MCF 10A (cell line): ENCODE measurements around a stretch of chr15.

- PRO-cap, result no peak
- RRBS, result no CpG with 5 or more reads among the region's 10 CpGs
Observed at GRCh38 chr15:70067100-70068030, 30.4 kb downstream of the TLE3 start.

DNA sequence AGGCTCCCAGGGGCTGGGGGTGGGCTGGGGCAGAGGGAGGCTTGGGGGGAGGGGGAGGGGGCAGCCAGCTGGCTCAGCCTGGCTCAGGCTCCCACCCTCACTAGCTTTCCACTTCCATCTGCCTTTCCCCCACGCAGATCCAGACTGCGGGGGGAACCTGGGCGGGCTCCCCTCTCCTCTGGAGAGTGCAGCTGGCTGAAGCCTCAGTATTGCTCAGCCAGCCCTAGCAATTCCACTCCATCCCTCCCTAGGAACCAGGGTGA lies 13.9 kb upstream of the TLE3 start:
- PRO-cap, result no peak
- RRBS, result no CpG with 5 or more reads among the region's 3 CpGs

GRCh38 chr15:70154313-70154741 lies 56.6 kb upstream of the TLE3 start:
- PRO-cap, result no peak
- RRBS, result 87% methylated on average over 3 of the region's 15 CpGs

GRCh38 chr15:70324259-70324818 lies 226.6 kb upstream of the TLE3 start:
- PRO-cap, result no peak
- RRBS, result no CpG with 5 or more reads among the region's 12 CpGs

DNA sequence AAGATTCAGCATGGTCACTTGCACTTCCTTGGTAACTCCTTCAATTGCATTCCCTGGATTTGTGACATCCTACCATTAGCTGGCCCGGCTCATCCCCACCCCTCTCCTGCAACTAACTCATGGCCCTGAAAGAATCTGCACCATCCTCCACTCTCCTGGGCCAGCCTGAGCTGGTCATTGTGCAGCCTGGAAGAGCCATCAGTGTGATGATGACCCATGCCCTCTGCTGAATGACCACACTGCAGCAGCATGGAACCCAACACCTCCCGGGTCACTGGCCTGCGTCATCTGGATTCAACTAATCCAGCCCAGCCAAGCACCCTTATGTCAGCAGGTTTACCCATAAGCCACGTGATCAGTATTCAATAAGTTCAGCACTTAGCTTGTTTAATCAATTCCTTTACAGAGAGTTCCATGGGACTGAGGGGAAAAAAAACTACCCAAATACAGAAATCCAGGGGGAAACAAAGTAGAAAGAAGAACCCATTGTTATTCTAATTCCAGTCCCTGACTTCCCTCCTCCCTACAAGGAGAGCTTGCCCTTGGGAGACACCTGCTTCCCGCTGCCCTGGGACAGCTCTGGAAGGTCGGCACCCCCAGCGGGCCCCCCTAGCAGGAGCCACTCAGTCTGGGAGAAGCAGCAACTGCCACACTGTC lies 309.0 kb upstream of the TLE3 start:
- PRO-cap, result no peak
- RRBS, result no CpG with 5 or more reads among the region's 7 CpGs

GRCh38 chr15:70528213-70528612 lies 235.1 kb downstream of the UACA start:
- PRO-cap, result no peak
- RRBS, result no CpG with 5 or more reads among the region's 4 CpGs

GRCh38 chr15:70559221-70559618 lies 204.1 kb downstream of the UACA start:
- PRO-cap, result no peak
- RRBS, result no CpG with 5 or more reads among the region's 9 CpGs

DNA sequence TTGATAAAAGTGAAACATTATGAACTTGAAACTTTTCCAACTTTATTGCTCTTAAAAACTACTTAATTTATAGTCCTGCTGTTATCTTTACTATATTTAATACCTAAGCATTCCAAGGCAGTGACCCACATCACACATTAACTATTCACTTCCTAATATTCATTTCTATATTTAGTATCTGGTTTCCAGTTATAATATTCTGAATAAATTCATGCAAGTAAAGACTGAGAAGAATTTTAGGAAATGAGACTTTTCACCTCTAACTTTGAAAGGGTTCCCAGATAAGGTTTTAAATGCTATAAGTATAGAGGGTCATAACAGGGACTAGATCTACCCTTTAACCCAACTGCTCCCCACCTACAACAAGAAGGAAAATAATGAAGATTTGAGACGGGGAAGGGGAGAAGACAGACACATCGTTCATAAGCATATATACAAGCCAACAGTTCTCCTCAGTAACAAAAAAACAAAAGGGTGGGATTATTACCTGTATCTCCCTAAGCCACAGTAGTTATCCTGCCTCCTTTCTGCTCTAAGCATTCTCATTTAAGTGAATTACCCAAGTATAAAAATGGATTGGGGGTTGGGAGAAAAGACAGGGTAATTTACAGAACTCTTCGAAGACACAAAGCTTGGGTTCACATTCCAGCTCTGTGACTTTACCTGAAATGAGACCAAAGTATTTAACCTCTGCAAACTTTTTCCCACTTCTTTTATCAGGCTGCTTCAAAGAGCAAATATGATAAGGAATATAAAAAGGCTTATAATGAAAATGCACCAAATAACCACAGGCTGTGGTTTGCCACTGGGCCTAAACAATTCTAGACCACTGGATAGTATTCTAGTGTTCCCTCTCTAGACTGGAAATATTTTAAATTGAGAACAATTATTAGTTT lies 64.6 kb downstream of the UACA start:
- PRO-cap, result no peak
- RRBS, result no CpG with 5 or more reads among the region's 3 CpGs

DNA sequence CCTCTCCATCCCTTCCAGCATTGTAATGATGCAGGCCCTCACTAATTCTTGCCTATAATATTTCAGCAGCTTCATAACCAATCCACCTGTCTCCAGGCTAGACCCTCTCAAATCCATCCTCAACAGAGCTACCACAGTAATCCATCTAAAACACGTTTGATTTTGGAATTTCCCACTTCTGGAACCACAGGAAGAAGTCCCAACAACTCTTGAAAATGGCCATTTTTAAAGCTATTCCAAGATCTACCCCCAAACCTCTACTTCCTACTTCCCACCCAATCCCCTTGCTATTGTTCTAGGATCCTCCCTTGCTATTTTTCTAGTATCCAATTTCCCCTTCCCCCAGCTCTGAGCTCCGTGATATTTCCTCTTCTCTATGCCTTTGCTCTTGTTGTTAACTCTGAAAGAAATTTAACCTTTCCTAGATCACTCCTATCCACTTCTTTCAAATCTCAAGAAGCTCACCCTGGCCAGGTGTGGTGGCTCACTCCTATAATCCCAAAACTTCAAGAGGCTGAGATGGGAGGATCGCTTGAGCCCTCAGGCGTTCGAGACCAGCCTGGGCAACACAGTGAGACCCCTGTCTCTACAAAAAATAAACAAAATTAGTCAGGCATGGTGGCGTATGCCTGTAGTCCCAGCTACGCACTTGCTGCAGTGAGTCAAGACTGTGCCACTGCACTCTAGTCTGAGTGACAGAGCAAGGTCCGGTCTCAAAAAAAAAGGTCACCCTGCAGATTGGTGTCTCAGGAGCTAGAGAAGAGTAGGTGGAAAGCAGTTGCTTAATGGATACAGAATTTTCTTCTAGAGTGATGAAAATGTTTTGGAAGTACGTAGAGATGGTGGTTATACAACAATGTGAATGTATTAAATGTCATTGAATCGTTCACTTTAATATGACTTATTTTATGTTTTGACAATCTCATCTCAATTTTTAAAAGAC lies 13.0 kb downstream of the UACA start:
- PRO-cap, result no peak
- RRBS, result no CpG with 5 or more reads among the region's 10 CpGs

DNA sequence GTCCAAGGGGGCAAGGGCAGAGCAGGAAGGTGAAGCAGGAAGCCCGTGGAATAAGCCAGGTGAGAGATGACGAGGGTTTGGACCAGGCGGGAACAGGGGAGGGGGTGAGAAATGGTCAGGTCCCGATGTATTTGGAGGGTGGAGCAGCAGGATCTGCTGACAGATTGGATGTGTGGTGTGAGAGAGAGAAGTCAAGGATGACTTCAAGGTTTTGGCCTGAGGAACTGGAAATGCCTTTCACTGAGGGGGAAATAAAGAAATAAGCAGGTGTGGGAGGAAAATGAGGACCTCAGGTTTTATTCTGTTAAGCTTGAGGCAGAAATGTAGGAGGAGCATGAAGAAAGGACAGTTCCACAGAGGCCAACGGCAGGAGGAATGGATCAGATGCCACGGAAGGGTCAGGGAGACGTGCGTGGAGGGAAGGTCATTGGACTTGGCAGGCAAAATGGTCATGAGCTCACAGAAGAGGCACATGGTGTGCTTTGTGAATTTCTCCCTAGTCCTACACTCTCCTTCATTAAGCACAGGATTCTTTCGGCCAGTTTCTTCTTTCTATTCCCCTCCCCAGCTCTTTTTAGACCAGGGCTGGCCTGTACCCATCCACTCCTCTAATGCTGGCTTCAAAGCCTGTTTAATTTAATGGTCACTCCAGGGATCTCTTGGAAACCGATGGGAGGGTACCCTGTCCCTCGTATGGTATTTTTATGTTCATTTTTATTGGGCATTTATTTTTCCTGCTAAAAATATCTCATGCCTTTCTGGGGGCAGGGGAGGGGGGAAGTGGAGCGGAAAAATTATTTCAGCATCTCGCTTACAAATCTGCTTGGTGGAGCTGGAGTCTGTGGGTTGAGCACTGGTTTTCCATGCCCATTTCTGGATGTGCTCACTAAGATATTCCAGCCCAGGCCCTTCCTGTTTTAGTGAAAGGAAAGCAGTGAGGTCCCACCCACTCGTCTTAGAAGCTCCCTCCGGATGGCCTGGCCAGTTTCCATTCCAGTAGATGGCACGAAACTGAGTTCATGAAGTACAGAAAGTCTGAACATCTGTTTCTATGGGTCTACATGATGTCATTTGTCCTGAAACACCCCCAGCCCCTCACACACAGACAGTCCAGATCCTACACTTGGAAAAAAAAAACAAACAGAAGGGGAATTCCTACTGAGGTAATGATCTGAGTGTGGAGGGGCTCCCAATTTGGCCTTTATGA lies 32.3 kb upstream of the THSD4 start:
- PRO-cap, result no peak
- RRBS, result no CpG with 5 or more reads among the region's 16 CpGs

- PRO-cap, result no peak
- RRBS, result no CpG with 5 or more reads among the region's 10 CpGs
Observed at GRCh38 chr15:71114239-71114721, 991 bp upstream of the THSD4 start.

GRCh38 chr15:71129487-71130282 lies 14.4 kb downstream of the THSD4 start:
- PRO-cap, result no peak
- RRBS, result no CpG with 5 or more reads among the region's 9 CpGs

DNA sequence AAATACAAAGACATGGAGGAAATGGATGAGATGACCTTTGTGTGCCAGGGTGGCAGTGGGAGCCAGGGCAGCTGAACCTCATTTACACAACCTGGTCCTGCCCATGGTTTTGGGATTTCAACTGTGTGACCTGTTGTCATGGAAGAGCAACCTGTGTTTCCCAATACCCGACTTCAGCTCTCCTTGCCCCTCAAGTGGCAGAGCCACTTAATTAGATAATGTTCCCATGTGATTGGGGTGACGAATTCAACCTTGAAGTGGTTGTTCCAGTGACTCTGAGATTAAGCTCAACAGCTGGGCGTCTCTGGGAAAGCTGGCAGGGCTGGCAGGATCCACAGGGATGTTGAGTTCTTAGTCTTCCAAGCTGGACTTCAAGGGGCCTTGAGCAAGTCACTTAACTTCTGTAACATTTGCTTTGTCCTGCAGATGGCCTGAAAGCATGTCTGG lies 71.0 kb downstream of the THSD4 start:
- PRO-cap, result no peak
- RRBS, result no CpG with 5 or more reads among the region's 3 CpGs

- PRO-cap, result bidirectional peak, plus-strand start at chr15:71279658, minus-strand start at chr15:71279633
- RRBS, result no CpG with 5 or more reads among the region's 18 CpGs
Observed at GRCh38 chr15:71279198-71280467, 164.4 kb downstream of the THSD4 start.

DNA sequence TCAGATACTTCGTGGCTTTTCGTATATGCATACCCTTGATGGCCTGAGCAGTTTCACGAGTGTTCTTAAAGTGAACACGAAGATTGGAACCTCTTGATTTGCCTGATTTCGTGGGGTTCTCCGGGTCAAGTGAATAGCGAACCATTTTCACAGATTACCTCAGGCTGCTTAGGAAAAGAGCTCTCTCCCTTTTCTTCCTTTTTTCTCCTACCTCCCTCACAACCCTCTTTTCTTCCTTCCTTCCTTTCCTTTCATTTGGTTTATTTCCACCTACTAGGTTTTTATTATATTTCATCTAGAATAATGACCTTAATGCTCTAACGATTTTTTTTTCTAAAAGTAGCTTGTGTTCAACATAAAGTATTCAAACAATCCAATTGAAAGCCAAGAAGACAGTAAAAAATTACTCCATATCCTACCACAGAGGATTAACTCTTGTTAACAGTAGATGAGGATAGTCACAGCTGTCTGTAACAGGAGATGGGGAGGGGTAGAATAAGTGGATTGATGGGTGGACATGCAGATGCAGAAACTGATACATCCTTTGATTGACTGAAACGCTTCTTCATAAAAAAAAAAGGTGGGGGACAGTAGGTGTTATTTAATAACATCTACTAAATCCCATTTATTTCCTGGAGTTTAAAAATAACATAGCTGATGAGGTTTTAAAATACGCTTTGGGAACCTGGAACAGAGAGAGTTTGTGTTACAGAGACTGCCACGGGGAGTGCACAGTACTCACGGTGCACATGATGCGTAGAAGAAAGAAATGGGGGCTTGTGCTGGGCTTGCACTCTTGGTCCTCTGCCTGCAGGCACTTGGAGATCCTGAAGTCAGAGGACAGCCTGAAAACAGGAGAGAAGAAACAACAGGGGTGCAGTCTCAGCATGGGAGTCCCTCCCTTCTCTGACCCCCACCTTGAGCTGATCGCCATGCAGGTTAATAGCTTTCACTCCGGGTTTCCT lies 226.6 kb downstream of the THSD4 start:
- PRO-cap, result no peak
- RRBS, result no CpG with 5 or more reads among the region's 15 CpGs

DNA sequence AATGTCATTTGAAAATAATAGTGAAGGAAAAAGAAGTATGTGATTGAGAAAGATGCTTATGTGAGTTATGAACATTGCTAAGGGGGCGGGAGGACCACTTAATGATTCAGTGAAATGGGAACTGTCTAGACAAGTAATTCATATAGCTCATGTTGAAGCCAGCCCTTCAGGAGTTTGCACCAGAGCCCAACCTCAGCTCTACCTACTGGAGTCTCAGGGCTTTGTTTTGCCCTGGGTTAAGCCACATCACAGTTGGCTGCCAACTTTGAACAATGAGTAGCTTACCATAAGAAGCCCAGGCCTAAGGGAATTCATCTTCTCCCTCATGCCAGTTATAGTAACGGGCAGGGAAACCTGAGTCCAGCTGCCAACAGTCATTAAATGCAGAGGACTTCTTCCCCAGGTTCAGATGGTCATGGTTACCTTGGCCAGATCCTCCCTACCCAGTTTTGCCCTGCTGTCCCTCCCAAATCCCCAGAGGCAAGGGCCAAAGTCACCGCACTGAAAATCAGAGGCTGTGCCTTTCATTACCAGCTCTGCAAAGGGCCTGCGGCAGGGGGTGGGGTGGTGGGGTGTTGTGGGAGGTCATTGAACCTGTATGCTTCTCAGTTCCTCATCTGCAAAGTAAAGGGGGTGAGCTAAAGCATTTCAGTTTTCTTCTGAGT lies 302.2 kb upstream of the NR2E3 start:
- PRO-cap, result no peak
- RRBS, result no CpG with 5 or more reads among the region's 4 CpGs

DNA sequence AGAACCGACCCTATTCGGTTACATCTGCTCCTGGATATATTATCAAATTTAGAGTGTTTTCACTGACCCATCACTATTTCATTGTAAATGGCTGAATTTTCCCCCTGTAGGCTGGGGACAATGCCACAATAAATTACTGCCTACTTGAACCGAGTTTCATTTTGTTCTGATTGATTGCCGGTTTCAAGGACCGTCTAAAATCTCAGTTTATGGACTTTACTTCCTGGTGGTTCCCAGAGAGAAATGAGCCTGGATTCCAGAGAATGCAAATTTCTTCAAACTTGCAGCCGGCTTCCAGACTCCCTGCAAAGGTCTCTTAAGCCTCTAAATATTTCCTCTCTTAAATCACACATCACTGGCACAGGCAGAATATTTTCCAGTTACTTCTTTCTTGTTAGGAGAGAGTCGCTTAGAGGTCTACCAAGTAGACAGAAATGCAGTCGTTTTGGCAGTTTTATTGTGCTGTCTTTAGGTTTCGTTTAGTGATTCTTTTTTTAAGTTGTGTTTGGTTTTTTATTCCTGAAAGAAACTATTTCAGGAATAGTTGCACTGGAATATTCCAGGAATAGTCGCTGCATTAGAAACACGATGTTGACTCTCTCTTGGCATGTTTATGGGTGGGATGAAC lies 284.2 kb upstream of the NR2E3 start:
- PRO-cap, result no peak
- RRBS, result no CpG with 5 or more reads among the region's 11 CpGs

GRCh38 chr15:71547741-71549066 lies 262.1 kb upstream of the NR2E3 start:
- PRO-cap, result no peak
- RRBS, result no CpG with 5 or more reads among the region's 16 CpGs

DNA sequence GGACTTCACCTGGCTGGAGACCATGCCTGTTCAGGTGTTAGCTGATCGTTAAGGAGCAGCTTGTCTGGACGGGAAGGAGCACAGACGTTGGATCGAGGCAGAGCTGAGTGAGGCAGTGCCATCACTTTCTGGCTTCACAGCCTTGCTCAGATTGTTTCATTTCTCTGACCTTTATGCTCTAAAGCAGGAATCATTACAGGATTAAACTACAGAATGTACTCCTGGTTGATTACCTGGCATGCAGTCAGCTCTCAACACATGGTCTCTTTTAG lies 119.0 kb upstream of the NR2E3 start:
- PRO-cap, result no peak
- RRBS, result no CpG with 5 or more reads among the region's 4 CpGs

DNA sequence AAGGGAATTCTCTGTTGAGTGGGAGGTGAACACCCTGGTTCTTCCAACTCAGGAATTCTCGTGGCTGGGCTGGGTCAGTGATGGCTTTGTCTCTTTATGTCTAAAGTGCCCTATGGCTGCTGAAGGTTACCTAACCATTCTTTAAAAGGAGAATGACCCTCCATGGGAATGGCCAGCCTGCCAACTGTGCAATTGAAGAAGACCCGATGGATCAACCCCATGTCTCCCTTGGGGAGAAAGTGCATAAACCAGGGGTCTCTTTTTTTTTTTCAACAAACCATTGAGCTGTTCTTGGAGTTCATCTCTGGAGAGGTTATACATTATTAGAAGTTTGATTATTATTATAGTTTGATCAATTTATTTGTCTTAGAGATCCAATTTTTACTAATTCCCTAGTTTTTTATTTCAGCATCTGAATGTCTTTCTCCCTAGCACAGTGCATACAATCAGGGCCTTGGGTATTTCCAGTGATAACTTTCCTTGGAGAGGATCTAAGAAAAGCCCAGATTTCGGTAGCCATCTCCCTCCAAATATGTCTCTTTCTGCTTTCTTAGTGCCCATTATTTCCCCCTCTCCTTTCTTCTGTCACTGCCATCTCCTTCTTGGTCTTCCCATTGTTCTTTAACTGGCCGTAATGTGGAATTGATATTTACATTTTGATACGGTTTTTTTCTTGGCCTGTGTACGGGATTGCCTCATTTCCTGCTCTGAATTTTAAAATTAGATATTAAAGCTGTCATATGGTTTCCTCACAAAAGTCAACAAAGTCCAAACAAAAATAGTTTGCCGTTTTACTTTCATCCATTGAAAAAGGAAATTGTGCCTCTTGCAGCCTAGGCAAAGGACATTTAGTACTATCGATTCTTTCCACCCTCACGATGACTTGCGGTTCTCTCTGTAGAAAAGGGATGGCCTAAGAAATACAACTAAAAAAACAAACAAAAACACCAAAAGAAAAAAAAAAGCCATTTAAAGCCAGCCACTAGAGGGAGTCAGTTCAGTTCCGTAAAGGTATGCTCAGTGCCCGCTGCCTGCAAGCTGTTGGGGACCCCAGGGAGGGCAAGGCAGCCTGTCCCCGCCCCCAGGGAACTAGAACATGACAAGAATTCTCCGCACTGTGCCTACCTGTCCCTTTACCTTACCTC lies 30.4 kb upstream of the NR2E3 start:
- PRO-cap, result no peak
- RRBS, result no CpG with 5 or more reads among the region's 14 CpGs